BJ (cell line): ENCODE measurements around a stretch of chr4.

DNA sequence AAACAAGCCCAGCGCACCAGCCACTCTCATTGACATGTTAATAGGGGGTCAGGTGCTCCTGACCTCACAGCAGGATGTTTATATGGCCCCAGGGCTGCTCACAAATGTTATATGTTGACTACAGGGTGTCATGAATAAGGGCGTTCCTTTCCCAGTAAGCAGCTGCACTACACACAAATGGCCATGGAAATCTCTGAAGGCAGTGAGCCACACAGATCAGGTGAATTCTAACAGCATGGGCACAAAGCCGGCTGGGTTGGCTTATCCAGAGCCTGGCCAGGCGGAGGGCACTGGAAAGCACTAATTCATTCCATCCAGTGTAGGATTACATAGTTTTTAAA is 209.9 kb downstream of the MGST2 start:
- CAGE, long polyA plus RNA, result no peak
- RRBS, result no CpG with 5 or more reads among the region's 4 CpGs

- CAGE, long polyA plus RNA, result no peak
- RRBS, result no CpG with 5 or more reads among the region's 5 CpGs
These were observed 233.0 kb downstream of the MAML3 start for GRCh38 chr4:139920903-139921381.

GRCh38 chr4:140030086-140030574 is 123.9 kb downstream of the MAML3 start:
- CAGE, long polyA plus RNA, result no peak
- RRBS, result no CpG with 5 or more reads among the region's 3 CpGs

GRCh38 chr4:140032703-140033402 is 121.1 kb downstream of the MAML3 start:
- CAGE, long polyA plus RNA, result no peak
- RRBS, result no CpG with 5 or more reads among the region's 8 CpGs

GRCh38 chr4:140092316-140092795 is 61.6 kb downstream of the MAML3 start:
- CAGE, long polyA plus RNA, result no peak
- RRBS, result 14% methylated on average over 9 of the region's 18 CpGs

DNA sequence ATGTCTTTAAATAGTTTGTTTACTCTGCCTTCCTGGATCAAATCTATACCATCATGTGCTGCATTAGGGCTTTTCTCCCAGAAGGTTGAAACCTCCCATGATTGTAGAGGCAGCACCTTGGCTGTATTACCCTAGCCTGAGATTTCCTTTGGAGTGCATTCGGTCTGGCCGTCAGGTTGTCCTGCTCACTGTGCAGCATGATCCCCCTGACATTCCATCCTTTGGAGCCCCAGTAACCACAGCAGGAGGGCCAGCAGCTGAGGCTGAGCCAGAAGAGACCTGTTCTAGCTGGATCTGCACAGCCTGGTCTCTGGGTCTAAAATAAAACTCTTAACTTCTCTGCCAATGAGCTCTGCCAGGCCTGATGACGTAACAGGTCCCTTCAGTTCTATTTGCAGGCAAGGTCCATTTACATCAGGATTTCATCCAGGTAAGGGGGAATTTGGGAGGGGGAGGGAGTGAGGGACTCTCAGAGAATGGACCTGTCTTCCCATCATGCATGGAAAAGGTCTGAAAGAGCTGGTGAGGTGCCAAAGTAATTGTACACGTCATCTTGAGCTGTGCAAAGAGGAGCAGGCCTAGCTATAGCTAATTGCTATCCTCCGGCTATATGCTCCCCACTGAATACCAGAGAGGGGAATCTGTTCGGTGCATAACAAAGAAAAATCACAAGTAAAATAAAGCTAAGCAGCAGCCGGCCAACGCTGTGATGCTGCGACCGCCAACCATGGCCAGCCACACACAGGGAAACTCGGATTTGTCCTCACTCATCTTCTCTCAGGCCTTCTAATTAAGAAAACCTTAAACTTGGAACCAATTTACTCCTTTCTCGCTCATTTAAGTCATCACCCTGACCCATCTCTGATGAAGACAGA is 60.0 kb downstream of the MAML3 start:
- CAGE, long polyA plus RNA, result no peak
- RRBS, result no CpG with 5 or more reads among the region's 12 CpGs

GRCh38 chr4:140108154-140108801 is 45.7 kb downstream of the MAML3 start:
- CAGE, long polyA plus RNA, result no peak
- RRBS, result no CpG with 5 or more reads among the region's 5 CpGs

DNA sequence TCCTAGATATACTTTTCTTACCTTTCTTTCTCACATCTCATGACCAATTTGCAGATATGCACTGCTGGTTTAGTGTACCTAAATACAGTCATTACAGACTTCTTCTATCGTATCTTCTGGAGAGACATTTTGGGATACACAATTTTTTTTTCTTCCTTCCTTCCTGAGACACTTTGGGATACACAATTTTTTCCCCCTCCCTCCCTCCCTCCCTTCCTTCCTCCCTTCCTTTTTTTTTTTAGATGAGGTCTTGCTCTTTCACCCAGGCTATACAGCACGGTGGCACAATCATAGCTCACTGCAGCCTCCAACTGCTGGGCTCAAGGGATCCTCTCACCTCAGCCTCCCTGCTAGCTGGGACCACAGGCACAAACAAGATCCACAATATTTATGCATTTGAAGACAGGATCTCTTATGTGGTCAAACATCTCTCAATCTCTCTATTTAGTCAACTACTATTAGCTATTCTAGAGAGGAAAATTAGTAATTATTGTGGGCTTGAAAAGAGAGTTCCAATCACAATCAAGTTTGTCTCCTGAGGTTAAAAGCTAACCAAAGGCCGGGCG is 34.5 kb downstream of the MAML3 start:
- CAGE, long polyA plus RNA, result no peak
- RRBS, result no CpG with 5 or more reads among the region's 4 CpGs

- CAGE, long polyA plus RNA, result no peak
- RRBS, result 3% methylated on average over 1 of the region's 62 CpGs
These were observed 2.0 kb downstream of the MAML3 start for GRCh38 chr4:140151723-140152724.

DNA sequence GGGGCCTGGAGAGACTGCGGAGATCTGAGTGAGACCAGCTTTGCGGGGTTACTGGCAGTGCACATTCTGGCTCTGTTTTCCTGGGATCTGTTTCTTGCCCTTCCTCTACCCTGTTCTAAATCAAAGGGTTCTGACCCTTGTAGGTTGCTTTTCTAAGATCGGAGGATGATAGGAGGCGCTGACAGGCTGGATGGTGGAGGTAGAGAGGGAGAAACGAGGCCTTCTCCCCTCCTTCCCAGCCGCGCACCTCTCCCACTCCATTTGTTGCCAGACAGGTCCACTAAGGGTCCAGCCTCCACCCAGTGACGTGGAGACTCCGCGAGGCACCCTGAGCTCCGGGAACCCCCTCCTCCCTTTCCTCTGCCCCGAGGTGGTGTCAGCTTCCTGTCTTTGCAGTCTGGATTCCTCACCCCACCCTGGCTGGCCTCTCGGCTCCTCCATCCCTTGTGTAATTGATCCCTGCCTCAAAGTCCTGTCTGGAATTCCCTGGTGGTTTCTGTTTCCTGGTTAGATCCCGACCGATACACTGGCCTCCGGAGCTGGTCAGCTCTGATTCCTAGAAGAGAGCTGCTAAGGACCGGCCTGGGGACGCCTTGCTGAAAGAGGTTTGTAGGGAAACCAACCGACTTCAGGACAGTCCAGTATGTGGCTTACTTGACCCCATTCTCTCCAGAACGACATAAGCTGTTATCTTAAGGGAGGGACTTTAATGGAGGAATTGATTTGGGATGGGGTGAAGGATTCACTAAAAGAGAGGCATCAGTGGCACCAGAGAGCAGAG is 105.9 kb upstream of the SCOC start:
- CAGE, long polyA plus RNA, result no peak
- RRBS, result 33% methylated on average over 1 of the region's 20 CpGs

GRCh38 chr4:140642811-140644043 is 74.5 kb upstream of the UCP1 start:
- CAGE, long polyA plus RNA, result no peak
- RRBS, result 96% methylated on average over 8 of the region's 69 CpGs

GRCh38 chr4:140679452-140679884 is 76.7 kb downstream of the TBC1D9 start:
- CAGE, long polyA plus RNA, result no peak
- RRBS, result no CpG with 5 or more reads among the region's 3 CpGs

DNA sequence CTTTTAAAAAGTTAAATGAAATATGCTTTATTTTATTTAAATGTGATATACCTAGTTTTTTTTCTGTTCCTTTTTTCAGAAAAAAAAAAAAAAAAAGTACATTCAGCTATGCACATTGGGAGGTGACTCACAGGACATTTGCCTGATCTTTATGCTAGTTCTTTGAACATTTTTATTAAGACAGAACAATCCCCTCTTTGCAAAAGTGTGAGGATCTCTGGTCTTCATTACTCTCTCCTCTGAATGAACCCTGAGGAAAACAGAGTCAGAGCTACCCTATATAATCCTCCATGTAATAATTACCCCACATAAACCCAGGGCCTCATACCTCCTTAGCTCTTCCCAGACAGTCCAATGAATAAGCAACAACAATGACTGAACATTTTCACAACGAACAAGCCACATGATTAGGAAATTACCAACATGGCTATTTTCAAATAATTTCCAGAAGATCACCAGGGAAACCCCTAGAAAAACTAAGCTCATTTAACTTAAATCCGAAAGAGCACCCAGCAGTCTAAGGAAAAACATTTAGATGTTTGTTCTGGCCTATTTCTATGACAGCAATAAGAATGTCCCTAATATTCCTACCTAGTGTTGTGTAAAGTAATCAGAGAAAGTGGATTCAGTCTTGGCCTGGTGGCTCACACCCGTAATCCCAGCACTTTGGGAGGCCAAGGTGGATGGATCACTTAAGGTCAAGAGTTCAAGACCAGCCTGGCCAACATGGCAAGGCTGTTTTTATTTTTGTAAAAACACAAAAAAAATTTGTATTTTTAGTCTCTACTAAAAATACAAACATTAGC is 37.8 kb downstream of the TBC1D9 start:
- CAGE, long polyA plus RNA, result no peak
- RRBS, result no CpG with 5 or more reads among the region's 3 CpGs

DNA sequence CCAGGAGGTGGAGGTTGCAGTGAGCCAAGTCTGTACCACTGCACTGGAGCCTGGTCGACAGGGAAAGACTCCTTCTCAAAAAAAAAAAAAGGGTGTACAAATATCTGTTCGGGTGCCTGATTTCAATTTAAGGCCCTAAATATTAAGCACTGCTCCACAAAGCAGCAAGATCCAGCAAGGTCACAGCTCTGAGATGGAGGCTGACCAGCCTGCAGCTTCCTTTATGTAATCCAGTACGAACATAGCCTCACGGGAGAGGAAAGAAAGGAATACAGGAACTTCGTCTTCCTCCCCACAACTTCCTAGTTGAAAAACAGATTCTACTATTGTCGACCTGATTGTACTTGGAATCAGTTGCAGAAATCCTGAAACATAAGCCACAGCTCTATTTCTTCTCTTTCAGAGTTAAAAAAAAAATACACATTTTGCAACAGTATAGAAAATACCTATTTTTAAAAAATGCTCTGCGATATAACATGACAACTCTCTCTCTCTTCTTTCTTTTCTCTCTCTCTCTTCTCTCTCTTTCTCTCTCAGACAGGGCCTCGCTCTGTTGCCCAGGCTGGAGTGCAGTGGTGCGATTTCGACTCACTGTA is 53.5 kb upstream of the TBC1D9 start:
- CAGE, long polyA plus RNA, result no peak
- RRBS, result no CpG with 5 or more reads among the region's 10 CpGs

- CAGE, long polyA plus RNA, result no peak
- RRBS, result no CpG with 5 or more reads among the region's 6 CpGs
These were observed 185.8 kb downstream of the RNF150 start for GRCh38 chr4:140947484-140947826.

DNA sequence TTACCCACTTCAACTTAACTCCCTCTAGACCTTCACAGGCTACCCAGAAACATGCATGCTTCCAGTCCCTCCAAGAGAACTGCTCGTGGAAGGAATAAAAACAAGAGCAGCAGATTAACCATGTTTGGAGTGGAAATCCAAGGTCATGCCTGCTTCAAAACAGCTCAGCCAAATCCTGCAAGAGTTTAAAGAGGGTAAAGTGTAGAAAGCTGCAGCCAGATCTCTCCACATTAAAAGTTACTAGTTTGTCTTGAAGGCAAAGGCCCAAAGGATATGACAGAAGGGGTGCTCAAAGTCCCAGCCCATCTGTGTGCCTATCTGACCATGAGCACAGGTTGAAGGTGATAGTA is 139.2 kb downstream of the RNF150 start:
- CAGE, long polyA plus RNA, result no peak
- RRBS, result no CpG with 5 or more reads among the region's 1 CpG

- CAGE, long polyA plus RNA, result no peak
- RRBS, result no CpG with 5 or more reads among the region's 3 CpGs
These were observed 25.4 kb downstream of the RNF150 start for GRCh38 chr4:141107866-141108347.

DNA sequence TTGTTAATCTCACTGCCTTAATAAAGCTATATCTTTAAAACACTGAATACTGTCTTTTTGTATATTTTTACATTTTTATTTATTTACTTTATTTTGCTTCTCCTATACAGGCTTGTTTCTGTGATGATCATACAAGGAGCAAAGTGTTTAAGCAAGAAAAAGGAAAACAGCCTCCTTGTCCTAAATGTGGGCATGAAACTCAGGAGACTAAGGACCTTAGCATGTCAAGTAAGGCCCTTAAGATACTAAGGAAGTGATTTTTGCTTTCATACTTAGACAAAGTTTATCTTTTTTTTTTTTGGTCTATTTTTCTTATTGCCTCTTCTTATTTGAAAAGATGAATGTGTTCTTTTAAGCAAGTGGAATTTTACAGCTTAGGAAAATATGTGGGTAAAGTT is 11.7 kb downstream of the ZNF330 start:
- CAGE, long polyA plus RNA, result no peak

GRCh38 chr4:141636703-141637465 is 501 bp downstream of the IL15 start:
- CAGE, long polyA plus RNA, result no peak
- RRBS, result under 1% methylated on average over 11 of the region's 45 CpGs

DNA sequence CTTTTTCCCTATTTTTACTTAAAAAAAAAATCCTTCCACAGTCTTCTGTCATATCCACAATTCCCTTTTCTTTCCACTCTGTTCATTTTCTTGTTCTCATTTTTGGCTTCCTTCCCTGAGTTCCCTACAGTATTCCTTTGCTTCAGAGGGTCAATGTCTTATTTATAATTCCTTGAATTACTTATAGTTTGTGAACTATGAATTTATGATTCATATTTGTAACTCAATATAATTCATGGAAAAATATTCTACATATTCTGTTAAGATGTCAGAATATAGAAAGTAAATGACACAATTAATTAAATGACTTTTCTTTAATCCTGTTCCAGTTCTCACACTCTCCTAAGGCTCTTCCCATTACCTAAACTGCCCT is 562.1 kb downstream of the IL15 start:
- CAGE, long polyA plus RNA, result no peak